Breast (tissue), 4 donors: Measurements from ENCODE around the genes DDX52, TBC1D3D, MLLT6 and RPL23.

GRCh38 chr17:37642538-37643856 is at the start of gene DDX52:
DDX52 (minus strand) TSS chr17:37643446.
- PRO-cap, 3 experiments, result peak in 3 of 3 experiments; most common minus-strand start chr17:37643435 (in 3)
- RRBS, result no CpG with 5 or more reads among the region's 54 CpGs

DNA sequence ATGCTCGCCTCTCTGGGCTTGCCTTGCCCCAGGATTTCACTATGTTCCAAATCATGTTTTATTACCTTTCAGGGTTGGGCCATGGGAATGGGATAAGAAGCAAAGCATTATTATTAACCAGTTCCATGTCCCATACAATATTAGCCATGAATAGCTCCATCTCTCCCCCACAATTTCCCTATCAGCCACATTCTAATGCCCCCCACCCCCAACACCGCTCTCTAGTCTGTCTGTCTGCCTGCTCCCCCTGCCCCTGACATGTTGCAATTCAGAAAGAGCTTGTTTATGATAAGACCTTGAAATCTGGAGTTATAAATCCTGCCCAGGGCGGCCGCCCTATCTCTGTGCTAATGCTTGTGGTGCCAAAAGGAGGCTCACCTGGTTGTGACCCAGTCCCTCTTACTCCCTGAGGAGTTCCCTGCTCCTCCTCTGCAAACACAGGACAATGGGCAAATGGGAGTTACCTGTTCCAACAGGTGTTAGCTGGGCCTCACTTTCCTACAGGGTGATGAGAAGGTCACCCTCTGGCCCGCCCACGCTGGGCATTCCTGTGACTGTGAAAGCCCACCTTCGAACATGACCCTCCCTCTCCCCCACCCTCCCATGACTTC is 28.0 kb upstream of the DDX52 start:
- PRO-cap, 3 experiments, result no peak in any of the 3 experiments
- RRBS, result no CpG with 5 or more reads among the region's 7 CpGs

DNA sequence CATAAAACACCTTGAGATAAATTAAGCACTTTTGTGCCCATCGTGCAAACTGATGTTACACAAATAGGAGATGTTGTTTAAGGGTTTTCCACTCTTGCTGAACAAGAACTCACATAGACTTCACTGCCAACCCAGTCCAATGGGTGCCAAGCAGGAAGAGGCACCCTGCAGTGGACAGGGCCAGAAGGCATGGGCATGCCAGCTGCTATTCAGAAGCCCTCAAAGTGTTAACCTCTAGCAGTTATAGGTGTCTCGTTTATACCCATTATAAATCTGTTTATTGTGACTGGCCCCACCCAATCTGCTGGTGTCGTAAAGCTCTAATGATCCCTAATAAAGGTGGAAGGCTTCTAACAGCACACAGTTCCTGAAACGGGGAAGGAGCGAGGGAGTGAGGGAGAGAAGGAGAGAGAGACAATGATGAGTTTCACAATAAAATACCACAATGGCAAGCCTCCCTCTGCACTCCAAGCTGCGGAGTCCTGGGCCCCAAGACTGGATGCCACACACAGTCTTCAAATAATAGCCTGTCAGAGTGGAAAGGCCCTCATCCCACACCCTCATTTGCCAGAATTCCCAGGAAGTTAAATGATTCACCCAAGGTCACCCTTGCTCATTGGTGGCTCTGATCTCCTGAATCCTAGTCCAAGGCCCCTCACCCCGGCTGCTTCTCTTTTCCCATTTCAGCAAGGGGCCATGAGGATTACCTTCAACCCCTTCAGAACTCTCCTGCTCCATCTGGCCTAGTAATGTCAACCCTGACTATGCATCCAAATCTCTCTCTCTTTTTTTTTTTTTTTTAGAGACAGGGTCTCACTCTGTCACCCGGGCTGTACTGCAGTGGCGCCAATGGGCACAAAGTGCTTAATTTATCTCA is 23.7 kb downstream of the HNF1B start:
- PRO-cap, 3 experiments, result no peak in any of the 3 experiments
- RRBS, result no CpG with 5 or more reads among the region's 9 CpGs

- PRO-cap, 3 experiments, result no peak in any of the 3 experiments
- RRBS, result no CpG with 5 or more reads among the region's 20 CpGs
Measured at GRCh38 chr17:38003565-38004234, at the start of gene TBC1D3D. TBC1D3D (plus strand) TSS chr17:38003976.

GRCh38 chr17:38415315-38416108 is 12.8 kb upstream of the ARHGAP23 start:
- PRO-cap, 3 experiments, result no peak in any of the 3 experiments
- RRBS, result no CpG with 5 or more reads among the region's 20 CpGs

GRCh38 chr17:38428763-38429529 is 682 bp downstream of the ARHGAP23 start:
- PRO-cap, 3 experiments, result peak in 3 of 3 experiments; most common plus-strand start chr17:38428968 (in 1); most common minus-strand start chr17:38428936 (in 3)
- RRBS, result no CpG with 5 or more reads among the region's 46 CpGs

DNA sequence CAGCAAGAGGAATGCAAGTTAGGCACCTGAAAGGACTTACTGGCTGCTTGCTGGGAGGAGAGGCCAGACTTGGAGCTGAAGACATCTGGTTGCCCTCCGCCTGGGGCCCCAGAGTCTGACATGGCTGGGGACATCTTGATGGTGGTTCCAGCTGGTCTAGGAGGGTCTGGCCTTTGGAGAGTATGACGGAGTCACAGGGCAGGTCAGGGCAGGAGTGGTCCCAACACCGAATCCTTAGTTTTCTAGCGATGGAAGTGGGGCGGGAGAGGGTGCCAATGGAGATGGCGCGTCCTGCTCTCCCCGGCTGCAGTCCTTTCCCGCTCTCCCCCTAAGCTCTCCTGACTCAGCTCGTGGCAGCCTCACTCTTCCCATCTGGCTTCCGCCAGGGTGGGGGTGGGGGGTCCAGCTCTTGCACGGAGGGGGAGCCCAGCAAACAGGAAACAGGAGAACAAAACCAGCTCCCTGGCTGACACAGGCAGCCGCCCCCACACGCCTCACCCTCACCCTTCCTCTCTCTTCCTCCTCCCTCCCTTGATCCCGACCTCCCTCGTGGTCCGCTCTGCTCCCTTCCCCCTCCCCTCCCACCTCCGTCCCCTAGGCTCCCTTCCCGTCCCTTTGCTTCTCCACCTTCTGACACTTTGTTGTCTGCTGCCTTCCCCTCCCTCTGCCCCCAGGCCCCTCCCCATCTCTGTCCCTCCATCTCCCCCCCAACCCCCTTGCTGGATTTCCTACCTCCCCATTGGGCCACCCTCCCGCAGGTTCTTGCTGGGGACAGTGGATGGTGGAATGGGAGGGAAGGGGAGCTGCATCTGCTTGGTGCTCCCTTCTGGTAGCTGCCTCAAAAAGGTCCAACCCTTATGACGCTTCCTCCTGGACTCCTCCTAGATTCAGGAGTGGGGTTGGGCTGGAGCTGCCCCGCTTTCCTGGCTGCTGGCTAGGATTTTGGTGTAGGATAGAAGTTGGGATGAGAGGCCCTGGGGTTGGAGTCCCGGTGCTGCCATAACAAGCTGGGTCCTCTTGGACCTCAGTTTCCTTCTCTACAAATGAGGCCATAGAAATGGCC is 23.7 kb downstream of the ARHGAP23 start:
- PRO-cap, 3 experiments, result peak in 3 of 3 experiments; most common minus-strand start position 316 of the sequence (in 1)
- RRBS, result no CpG with 5 or more reads among the region's 23 CpGs

DNA sequence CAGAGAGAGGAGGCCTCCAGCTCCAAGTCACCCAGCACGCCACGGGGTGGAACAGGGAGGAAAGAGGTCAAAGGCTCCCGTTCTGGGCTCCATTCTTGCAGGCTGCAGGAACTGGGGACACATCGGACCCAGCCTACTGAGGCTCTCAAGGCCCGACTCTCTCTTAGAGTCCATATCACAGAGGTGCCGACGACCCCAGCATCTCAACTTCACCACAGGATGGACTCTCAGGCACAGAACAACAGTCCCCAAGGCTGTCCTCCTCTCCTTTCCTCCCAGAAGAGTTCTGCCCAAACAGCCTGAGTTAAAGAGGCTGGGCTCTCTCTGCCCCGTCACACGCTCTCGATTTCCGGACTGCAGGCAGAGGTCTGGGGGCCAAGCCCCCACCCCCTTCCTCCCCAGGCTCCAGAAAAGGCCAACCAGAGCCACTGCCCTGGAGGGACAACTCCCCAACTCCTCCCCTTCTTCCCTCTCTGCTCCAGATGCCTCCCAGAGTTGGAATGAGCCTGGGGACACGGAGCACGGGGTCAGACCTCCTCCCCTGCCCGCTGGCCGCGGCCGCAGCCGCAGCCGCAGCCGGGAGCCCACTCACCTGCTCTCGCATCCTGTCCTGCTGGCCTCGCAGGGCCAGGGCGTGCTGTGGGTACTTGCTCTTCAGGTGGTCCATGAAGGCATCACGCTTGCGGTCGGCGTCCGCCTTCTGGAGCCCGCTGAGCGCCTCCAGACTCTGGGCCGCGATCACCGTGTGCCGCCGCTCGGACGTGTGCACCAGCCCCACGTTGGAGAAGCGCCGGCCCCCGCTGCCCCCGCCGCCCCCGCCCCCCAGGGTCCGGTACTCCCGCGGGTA is 27.6 kb downstream of the SRCIN1 start:
- PRO-cap, 3 experiments, result no peak in any of the 3 experiments
- RRBS, result no CpG with 5 or more reads among the region's 47 CpGs

DNA sequence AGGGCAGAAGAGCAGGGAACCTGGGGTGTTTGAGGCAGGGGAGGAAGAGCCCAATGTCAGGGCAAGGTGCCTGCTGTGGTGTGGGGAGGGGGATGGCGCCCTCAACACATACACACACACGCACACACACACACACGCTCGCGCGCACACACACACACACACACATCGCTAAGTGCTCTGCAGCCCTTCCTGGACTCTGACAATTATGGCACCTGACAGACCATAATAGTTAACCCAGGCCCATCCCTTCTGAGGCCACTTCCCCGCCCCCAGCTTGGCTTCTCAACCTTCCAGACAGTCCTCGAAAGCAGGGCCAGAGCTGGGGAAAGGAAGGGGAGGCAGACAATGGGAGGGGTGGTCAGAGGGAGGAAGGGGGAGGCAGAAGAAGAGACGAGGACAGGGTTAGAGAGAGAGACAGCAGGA is 4.2 kb downstream of the SRCIN1 start:
- PRO-cap, 3 experiments, result no peak in any of the 3 experiments
- RRBS, result no CpG with 5 or more reads among the region's 10 CpGs

DNA sequence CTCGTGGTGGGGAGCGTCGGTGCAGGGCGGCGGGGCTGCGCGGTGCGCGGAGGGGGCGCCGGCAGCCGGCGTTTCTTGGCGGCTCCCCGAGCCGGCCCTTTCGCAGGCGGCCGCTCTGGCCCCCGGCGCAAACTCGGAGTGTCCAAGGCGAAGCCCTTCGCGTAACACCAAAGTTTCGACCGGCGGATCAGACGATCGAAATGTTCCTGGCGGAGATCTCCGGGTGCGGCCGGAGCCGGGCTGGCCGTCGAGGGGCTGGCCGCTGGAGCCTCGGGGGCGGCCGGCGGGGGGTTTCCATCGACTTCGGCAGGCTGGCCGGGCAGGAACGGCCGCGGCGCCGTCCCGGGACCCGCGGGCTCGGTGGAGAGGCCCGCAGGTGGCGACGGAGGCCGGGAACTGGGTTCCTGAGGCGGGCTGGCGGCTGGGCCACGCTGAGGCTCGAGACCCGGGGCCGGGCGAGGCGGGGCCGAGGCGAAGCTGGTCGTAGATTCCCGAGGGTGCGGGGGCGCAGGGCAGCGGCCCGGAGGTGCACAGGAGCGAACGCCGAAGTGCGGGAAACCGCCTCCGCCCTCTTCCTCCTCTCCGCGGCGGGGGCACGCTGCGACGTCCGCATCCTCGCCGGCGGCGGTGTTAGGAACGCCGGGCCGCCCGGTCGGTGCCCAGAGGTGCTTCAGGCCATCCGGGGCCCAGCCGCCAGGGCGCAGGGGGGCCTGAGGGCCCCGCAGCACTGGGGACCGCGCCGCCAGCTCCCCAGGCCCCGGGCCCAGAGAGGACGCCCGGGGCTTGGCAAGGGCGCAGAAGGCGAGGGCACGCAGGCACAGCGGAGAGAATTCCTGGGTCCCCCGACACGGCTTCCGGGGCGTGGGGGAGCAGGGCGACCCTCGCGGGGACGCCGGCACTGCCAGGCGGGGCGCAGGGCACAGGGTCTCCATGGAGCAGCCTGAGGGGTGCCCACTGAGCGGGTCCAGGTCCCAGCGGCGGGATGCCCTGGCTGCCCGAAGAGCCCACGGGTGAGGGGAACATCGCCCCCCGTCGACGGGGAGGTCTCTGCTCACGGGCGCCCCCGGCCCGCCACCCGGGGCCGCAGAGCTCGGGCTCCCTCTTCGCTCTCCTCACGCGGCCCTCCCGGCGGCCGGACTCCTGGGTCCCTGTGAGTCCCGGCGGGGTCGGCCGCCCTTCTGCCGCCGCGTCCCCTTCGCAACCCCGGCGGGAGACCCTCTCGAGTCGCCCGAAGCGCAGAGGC is 772 bp downstream of the EPOP start:
- PRO-cap, 3 experiments, result peak in 1 of 3 experiments; most common plus-strand start position 300 of the sequence (in 1); most common minus-strand start position 135 of the sequence (in 1)
- RRBS, result no CpG with 5 or more reads among the region's 157 CpGs

DNA sequence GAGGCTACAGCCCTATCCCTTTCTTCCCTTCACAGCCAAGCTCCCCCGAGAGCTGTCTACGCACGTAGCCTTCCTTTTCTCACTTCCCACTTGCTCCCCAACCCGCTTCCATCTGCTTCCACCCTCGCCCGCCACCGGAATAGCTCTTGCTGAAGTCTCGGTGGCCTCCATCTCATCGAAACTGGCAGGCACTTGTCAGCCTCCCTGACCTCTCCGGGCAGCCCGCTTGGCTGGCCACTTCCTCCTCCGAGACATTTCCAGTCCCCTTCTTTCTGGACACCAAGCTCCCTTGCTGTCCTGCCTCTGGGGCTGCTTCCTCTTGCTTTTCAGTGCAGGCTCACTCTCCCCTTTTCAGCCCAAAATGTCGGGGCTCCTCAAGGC is 10.8 kb upstream of the EPOP start:
- PRO-cap, 3 experiments, result no peak in any of the 3 experiments
- RRBS, result no CpG with 5 or more reads among the region's 13 CpGs

GRCh38 chr17:38702912-38703191 is 2.2 kb upstream of the MLLT6 start:
- PRO-cap, 3 experiments, result no peak in any of the 3 experiments
- RRBS, result no CpG with 5 or more reads among the region's 21 CpGs

DNA sequence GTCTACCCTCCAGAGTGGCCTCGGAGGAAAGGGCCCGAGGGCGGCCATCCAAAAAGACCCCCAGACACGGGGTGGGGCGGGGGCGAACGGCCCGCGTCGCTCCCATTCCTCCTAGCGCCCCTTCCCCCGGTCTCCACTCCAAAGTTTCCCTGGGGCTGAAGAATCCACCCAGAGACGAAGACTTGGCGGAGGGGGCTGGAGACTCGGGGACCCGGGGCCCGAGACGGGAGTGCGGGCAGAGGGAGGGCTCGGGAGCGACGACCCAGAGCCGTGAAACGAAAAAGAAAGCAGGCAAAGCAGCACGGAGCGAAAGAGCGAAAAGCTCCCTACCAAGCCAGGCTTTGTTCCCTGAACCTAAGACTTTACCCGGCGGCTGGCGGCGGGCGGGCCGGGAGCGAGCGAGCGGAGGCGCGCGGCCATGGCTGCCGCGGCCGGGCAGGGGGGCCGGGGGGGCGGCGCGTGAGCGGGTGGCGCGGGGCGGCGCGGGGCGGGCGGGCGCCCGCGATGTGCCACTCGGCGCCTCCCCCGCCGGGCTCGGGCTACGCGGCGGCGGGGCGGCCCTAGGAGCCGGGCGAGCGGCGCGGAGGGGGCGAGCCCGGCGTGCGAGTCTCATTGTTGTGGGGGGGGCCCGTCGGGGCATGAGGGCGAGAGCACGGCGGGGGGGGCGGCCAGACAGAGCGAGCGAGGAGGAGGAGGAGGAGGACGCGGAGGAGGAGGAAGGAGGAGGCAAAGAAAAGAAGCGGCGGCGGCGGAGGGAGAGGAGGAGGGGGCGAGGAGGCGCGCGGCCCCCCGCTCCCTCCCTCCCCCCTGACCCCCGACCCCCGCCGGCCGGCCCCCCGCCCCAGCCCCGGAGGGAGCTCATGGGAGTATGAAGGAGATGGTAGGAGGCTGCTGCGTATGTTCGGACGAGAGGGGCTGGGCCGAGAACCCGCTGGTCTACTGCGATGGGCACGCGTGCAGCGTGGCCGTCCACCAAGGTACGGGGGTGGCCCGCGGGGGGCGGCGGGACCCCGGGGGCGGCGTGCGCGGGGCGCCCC is at the start of gene MLLT6:
Gene MLLT6 (plus strand): TSS at position 509 of the 1,037 bp plus-strand sequence.
- PRO-cap, 3 experiments, result peak in 3 of 3 experiments; most common plus-strand start position 405 of the sequence (in 1); most common minus-strand start position 283 of the sequence (in 1)
- RRBS, result no CpG with 5 or more reads among the region's 122 CpGs

GRCh38 chr17:38711779-38712070 is 6.7 kb downstream of the MLLT6 start:
- PRO-cap, 3 experiments, result no peak in any of the 3 experiments
- RRBS, result no CpG with 5 or more reads among the region's 11 CpGs

GRCh38 chr17:38742460-38743149 is 5.5 kb downstream of the PCGF2 start:
- PRO-cap, 3 experiments, result peak in 2 of 3 experiments; most common minus-strand start chr17:38742572 (in 2)
- RRBS, result no CpG with 5 or more reads among the region's 17 CpGs

- PRO-cap, 3 experiments, result peak in 3 of 3 experiments; most common plus-strand start chr17:38853898 (in 2); most common minus-strand start chr17:38853736 (in 2)
- RRBS, result 5% methylated on average over 6 of the region's 25 CpGs
Measured at GRCh38 chr17:38853588-38853961, at the start of gene RPL23. RPL23 (minus strand) TSS chr17:38853721.

DNA sequence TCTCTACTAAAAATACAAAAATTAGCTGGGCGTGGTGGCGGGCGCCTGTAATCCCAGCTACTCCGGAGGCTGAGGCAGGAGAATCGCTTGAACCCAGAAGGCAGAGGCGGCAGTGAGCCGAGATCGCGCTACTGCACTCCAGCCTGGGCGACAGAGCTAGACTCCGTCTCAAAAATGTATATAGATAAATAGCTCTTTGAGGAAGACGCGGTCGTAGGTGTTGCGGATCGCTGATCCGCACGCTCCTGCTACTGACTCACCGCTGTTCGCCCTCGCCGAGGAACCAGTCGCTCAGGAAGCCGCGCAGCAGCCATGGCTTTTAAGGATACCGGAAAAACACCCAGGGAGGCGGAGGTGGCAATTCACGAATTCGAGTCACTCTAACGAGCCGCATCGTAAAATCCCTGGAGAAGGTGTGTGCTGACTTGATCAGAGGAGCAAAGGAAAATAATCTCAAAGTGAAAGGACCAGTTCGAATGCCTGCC is 1.5 kb upstream of the RPL23 start:
- PRO-cap, 3 experiments, result no peak in any of the 3 experiments
- RRBS, result no CpG with 5 or more reads among the region's 33 CpGs

GRCh38 chr17:38871962-38872635 is 2.2 kb downstream of the LASP1 start:
- PRO-cap, 3 experiments, result no peak in any of the 3 experiments
- RRBS, result no CpG with 5 or more reads among the region's 5 CpGs

DNA sequence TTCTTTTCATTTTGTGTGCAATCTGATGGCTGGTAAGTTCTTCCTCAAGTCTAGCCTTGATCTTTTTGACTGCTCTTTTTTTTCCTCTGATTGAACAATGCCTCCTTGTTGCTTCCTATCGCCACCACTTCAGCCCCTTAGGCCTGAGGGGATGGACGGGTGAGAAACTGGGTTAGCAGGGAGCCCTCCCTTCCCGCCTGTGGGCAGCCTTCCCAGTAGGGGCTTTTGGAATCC is 13.8 kb downstream of the LASP1 start:
- PRO-cap, 3 experiments, result no peak in any of the 3 experiments
- RRBS, result no CpG with 5 or more reads among the region's 3 CpGs

DNA sequence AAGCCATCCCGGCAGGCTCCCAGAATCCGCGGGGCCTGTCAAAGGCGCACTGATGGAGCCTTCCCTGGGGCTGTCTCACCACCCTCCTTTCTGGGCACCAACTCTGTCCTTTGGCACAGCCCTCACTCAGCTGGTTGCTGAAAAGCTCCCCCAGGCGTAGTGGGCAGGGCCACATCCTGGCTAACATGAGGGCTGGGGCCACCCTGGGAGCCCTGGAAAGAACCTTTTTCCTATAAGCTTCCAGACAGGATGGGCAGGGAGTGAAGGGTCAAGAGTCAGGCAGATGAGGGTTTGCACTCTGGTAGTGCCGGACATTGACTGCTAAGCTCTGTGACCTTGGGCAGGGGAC is 27.8 kb downstream of the LASP1 start:
- PRO-cap, 3 experiments, result no peak in any of the 3 experiments
- RRBS, result no CpG with 5 or more reads among the region's 6 CpGs